Rectum (tissue), 1 donor: ENCODE data around the gene SCYGR2.

GRCh38 chr2:227598553-227598985 is at the start of gene SCYGR2:
Gene SCYGR2, plus strand, starts transcription at chr2:227598893.
- PRO-cap = no peak

DNA sequence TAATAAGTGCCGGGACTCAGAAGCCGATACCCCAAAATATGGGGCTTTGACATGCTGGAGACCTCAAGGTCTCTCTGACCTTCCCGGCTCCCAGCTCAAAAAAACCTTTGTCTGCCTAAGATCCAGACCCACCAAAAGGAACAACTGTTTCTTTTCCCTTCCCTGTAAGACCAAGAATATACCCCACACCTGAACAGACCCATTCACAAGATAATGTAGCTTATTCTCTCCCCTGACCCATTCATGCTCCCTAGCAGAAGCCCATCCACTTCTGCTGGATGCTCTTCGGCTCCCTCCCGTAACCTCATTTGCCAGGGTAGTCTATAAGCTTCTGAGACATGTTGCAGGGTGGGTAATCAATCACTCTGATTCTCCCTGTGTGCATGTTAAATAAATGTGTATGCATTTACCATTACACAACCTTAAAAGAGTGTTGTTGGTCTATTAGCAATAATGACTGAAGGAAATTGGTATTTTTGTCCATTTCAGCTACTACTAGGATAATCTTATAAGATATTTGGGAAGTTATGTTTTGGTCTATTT is 1.4 kb downstream of the SLC19A3 start:
- PRO-cap = unidirectional peak, minus-strand start at position 299 of the sequence

GRCh38 chr2:227848513-227849087 is 22.8 kb upstream of the DAW1 start:
- PRO-cap = unidirectional peak, minus-strand start at chr2:227848802

DNA sequence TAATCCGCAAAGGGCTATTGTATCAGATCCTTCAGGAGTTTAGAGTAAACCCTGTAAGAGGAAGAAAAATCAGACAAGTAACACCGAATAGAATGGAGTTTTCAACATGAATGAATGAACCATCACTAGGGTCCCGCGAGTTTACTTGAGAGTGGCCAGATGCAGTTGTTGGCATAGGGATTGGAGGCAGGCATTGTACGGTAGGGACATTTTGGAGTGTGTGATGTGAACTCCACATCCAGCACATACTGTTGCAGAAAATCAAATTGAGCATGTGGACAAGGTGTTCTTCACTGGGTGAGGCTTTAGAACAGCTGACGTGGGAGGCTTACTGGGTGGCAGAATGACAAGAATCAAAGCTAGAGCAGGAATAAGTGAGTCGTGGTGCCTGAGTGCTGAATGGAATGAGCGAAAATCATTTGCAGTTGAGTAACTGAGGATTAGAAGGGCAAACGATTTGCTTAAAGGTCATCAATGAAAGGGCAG is 7.4 kb upstream of the DAW1 start:
- PRO-cap = no peak

DNA sequence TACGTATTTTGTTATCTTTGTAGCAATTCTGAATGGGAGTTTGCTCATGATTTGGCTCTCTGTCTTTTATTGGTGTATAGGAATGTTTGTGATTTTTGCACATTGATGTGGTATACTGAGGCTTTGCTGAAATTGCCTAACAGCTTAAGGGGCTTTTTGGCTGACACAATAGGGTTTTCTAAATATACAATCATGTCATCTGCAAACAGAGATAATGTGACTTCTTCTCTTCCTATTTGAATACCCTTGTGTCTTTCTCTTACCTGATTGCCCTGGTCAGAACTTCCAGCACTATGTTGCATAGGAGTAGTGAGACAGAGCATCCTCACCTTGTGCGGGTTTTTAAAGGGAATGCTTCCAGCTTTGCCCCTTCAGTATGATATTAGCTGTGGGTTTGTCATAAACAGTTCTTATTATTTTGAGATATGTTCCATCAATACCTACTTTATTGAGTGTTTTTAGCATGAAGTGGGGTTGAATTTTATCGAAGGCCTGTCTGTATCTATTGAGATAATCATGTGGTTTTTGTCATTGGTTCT is 192.9 kb downstream of the PID1 start:
- PRO-cap = no peak

GRCh38 chr2:229104531-229105061 is 166.5 kb downstream of the PID1 start:
- PRO-cap = no peak

GRCh38 chr2:229113929-229115257 is 156.7 kb downstream of the PID1 start:
- PRO-cap = no peak

GRCh38 chr2:229116788-229117266 is 154.3 kb downstream of the PID1 start:
- PRO-cap = no peak

DNA sequence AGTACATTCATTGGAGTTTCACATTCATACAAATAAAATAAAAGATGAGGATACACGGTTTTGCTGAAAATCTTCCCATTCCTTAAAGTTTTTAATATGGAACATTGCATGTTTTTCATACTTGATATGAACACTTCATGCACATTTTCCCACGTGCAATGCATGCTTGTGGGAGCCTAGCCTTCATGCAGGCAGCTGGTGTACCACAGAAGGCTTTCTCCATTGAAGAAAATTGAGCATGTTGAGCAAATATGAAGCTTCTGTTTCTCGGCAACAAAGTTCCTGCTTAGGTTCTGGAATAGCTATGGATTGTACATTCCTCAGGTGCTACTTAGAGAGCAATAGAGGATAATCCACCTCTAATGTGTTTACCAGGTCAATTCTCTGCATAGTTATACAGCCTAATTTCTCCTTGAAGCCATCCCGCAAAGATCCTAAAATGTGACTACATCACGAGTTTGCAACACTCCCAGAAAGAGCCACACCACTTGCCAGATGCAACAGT is 145.4 kb downstream of the PID1 start:
- PRO-cap = no peak

DNA sequence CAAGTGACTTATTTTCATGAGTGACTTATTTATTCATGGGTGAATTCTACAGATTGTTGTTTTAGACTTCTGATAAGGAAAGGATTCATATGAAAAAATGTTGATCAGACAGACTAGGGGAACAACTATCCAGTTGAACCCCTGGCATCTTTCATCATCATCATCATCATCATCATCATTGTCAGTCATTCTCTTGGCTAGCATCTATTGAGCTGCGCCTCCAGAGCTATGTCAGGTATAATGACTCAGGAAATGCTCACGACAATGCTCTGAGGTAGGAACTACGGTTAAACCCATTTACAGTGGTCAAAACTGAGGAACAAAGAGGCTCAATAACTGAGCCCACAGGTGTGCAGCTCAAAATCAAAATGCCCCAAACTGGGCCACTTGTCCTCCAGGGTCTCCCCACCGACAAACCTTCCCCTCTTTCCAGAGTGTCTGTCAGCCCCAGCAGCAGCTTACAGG is 93.5 kb downstream of the PID1 start:
- PRO-cap = no peak

DNA sequence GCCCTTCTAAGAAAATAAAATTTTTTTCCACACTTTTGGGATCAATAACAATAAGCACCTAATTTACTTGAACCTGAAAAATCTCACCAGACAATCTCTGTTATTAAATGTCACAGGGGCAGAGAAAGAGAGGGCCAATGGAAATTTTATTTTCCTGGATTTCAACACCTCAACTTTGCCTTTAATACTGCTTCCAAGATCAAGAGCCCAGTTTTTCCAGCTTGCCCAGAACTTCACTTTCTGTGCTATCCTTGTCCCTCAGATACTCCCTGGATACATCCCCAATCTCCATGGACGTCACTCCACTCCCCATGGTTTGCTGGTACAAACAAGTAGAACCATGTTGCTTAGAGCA is 29.2 kb upstream of the PID1 start:
- PRO-cap = no peak

GRCh38 chr2:229407762-229408162 is 136.7 kb upstream of the PID1 start:
- PRO-cap = no peak

DNA sequence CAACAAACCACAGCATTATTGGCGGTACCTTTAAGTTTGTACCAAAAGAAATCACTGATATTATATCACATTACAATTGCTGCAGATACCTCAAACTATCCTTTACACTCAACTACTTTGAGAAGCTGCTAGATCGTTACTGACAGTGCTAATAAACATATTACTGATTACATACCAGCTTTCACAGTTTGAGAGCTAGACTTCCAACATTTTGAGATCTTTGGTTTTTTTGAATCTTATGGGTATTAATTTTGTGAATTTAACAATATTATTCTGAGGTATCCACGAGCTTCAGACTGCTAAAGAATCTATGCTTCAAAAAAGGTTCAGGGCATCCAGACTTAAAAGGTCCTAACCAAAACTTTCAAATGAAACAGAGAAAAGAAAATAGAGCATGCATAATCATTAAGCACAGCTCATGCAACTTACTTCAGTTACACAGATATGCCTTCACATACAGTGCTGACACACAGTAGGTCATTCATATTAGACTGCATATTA is 19.3 kb downstream of the TRIP12 start:
- PRO-cap = no peak

- PRO-cap = no peak
These were observed 33.9 kb downstream of the SP110 start for GRCh38 chr2:230185780-230186289.

GRCh38 chr2:230318503-230319597 is 8.1 kb upstream of the SP140L start:
- PRO-cap = no peak

DNA sequence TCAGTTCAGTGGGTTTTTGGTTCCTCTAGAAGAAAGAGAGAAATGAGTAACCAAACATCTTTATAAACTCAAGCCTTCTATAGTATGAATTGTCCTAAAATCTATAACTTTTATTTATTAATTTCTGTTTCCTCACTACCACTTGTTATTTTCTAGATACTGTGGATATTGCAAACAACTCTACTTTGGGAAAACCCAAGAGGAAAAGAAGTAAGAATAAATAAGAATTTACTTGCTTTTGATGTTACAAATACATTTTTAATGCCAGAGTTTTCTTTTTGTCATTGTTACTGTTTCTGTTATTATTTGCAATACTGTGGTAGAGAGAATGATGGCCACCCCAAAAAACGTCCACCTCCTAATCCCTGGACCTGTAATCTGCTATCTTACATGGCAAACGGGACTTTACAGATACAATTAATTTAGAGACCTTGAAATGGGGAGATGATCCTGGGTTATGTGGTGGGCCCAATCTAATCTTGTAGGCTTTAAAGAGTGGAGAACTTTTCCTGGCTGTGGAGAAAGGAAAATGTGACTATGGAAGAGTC is 44.5 kb upstream of the SP100 start:
- PRO-cap = unidirectional peak, plus-strand start at position 344 of the sequence

DNA sequence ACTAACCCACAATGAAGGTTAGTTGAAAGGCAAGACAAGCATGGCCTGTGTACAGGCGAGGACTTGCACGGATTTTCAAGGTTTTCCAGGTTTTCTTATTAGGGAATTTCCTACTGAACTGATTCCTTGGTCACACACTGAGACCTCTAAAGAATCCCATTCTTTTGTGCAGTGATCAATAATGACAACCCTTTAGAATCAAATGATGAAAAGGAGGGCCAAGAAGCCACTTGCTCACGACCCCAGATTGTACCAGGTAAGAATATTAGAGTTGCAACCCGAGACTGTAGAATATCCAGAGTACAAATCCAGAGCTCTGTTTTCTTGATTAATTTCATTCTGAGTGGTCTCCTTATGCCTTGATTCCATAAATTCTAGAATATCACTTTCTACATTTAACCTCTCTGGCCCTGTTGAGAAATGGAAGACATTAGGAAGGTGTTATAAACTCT is 47.9 kb downstream of the SP100 start:
- PRO-cap = no peak

- PRO-cap = no peak
These were observed 82.6 kb downstream of the SP100 start for GRCh38 chr2:230498633-230498908.

DNA sequence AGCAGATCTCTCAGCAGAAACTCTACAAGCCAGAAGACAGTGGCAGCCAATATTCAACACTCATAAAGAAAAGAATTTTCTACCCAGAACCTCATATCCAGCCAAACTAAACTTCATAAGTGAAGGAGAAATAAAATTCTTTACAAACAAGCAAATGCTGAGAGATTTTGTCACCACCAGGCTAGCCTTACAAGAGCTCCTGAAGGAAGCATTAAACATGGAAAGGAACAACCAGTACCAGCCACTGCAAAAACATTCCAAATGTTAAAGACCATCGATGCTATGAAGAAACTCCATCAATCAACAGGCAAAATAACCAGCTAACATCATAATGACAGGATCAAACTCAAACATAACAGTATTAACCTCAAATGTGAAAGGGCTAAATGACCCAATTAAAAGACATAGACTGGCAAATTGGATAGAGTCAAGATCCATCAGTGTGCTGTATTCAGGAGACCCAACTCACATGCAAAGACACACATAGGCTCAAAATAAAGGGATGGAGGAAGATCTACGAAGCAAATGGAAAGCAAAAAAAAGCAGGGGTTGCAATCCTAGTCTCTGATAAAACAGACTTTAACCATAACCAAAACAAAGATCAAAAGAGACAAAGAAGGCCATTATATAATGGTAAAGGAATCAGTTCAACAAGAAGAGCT is 111.3 kb downstream of the SP100 start:
- PRO-cap = no peak

DNA sequence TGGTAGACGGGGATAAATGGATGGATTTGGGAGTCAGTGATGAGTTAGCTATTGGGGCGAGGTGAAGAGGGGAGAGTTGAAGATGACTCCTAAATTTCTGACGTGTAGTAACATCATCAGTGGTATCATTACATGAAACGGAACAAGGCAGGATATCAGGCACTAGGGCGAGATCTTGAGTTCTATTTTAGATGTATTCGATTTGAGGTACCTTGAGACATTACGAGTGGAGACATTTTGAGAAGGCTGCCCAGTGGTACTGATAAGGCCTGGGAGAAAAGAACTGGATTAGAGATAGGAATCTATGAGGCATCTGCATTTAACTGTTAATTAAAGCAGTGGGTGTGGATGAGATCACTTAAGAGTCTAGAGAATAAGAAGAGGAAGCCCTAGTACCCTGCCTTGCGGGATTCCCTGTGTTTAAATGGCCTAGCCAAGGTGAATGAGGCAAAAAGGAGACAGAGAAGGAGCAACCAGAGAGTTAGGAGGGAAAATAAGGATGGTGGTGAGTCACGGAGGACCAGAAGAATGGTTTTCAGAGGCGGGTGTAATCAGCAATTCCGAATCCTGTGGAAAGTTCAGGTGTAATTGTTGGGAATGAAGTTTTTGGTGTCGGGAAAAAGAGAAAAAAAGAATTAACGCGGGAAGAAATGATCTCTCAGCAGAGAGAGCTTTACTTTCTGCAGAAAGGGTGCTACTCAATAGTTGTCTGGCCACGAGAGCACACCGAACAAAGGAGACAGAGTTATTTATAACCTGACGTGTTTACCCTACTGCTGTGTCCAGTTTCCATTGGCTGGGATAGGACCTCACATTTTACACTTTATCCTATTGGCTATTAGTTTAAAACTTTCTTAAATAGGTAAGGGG is 71.7 kb downstream of the CAB39 start:
- PRO-cap = no peak